ENCODE data around the genes TMSB15B, H2BW2, RBM41, COL4A6 and ACSL4.

GRCh38 chrX:103962357-103962776 lies at the start of gene TMSB15B:
Gene TMSB15B, plus strand, starts transcription at chrX:103962627.
- PRO-cap, 2 experiments: no peak in any of the 2 experiments

GRCh38 chrX:104039806-104040047 lies at the start of gene H2BW2:
Gene H2BW2, plus strand, starts transcription at chrX:104039956.
- PRO-cap, 2 experiments: no peak in any of the 2 experiments

DNA sequence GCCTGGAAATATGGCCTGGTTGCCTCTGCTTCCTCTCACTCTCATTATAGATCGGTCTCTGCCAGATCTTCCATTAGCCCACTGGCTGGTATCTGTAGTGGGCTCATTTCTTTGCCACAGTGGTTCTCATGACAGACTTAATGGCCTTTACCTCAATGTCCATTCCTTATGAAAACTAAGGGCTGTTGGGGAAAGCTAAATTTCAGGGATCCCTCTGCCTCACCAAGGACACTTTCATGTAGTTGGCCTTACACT lies 68.8 kb upstream of the IL1RAPL2 start:
- PRO-cap, 2 experiments: no peak in any of the 2 experiments

- PRO-cap, 2 experiments: no peak in any of the 2 experiments
Observed at GRCh38 chrX:104566623-104567535, 880 bp downstream of the IL1RAPL2 start.

DNA sequence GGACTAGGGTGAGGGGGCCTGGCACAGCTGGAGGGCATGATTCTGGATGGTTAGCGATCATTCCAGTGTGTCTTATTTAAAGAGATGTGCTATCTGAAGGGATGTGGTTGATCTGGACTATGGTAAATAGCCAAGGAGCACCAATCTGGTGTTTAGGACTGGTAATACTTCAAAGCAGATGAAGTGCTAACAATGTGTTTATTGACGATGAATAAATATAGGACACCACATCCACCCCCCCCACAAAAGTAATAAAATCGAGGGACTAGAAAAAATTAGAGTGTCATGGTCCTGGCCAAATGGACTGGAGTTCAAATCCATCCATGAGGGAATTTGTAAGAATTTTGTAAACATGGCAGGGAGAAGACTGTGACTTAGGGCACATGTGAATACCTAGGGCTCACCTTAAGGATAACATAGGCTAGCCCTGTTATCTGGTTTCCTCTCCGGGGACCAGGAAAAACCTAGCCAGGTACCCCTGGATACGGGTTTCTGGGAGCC lies 126.0 kb upstream of the NRK start:
- PRO-cap, 2 experiments: no peak in any of the 2 experiments

DNA sequence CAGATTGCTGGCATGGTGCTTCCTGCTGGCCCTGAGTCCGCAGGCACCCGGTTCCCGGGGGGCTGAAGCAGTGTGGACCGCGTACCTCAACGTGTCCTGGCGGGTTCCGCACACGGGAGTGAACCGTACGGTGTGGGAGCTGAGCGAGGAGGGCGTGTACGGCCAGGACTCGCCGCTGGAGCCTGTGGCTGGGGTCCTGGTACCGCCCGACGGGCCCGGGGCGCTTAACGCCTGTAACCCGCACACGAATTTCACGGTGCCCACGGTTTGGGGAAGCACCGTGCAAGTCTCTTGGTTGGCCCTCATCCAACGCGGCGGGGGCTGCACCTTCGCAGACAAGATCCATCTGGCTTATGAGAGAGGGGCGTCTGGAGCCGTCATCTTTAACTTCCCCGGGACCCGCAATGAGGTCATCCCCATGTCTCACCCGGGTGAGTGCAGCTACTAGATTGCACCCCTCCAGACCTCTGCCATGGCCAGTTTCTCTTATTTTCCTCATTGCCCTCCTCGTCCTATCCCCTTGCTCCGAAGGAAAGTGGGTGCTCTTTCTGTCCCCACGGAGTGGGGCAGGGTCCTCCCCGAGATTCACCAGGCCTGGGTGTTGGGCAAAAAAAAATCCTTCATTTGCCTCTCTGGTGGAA lies 586 bp downstream of the RNF128 start:
- PRO-cap, 2 experiments: no peak in any of the 2 experiments

- PRO-cap, 2 experiments: no peak in any of the 2 experiments
Observed at GRCh38 chrX:106772847-106773195, 29.7 kb upstream of the TBC1D8B start.

DNA sequence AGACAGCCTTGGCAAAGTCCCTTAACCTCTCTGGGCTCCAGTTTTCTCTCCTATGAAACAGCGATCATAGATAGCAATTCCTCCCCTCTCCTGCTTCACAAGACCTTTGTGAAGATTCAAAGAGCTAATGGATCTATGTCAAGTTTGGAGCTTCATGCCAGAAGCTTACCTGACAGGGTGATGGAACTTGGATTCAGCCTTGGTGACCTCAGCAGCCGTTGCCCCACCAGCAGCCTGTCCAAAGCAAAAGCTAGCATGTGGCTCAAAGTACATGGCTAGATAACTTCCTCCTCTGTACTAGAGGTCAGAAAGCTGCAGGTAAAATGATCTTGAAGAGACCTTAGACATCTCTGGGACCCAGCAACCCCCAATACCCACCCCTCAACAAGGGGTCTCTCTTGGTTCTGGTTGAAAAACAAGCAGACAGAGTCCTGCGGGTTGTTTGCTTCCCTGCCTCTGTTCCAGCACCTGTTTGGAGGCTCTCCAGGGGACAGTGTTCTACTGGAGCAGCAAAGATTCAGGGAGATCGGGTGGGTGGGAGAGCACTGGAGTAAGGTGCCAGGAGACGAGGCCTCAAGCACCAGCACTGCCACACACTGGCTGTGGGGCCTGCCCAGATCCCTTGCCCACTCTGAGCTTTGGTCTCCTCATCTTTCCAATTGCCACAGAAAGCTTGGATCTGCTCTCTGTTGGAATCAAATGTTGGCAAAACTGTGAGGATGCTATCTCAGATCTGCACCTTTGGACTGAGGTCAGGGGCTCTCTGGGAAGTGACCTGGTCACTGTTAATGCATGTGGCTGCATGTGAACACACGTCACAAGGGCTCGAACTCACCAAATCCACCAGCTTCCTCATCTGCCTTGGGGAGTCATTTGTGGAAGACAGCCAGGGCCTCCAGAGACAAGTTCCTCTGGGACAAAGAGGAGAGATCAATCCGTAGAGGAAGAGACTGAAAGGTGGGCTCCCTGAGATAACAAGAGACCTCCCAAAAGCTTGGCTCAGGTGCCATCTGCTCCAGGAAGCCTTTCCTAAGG lies 1.5 kb downstream of the RIPPLY1 start:
- PRO-cap, 2 experiments: no peak in any of the 2 experiments

DNA sequence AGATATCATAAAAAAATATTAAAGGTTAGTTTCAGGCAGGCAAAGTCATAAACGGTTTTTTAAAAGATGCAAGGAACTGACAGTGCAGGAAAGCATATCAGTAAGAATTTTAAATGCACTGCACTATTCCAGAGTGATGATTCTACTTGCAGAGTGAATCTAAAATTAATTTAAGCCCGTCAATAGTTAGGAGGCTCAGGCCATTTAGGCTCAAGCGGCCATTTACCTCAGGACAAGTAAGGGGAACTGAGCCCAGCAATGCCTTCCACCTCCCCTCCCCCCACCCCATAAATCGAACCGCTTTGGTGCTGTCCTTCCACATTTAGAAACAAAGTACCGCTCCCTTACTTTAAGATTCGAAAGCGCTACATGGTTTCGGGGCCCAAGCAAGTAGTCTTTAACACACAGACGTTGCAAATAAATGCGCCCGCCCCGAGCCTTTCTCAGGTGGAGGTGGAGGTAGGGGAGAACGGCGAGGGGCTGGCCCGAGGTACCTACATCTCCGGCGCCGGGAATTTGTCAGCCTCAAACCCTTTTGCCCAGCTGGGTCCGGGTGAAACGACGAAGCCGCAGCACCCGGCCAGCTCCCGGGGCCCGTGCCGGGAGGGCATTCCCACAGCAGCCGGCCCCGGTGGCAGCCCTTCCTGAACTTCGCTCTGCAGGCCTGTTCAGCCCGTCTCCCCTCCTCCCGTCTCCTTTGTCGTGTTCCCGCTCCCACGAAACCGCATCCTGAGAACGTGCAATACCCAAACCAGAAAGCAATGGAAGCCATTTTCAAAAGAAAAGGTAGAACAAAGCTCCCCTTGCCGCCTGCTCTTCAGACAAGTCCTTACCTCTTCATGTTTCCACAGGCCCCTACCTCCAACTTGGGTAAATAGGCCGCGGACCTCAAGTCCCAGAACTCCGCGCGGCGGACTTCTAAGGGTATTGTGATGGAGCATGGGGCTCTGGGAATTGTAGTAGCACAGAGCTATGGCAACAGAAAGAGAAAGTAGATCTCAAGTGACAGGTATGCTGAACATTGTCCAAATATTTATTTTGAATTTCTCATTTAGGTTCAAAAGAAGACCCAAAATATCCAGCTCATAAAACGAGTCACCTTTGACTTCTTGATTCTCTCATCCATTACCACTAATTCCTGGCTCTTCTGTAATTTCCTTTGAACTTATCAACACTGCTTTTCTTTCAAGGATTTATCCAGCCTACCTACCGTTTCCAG lies at the start of gene RBM41:
TSS of gene RBM41 (minus strand) at position 890 of the 1,219 bp plus-strand sequence.
- PRO-cap, 2 experiments: peak in 2 of 2 experiments; most common plus-strand start position 981 of the sequence (in 1); most common minus-strand start position 868 of the sequence (in 2)

GRCh38 chrX:107674929-107675144 lies 46.5 kb downstream of the PRPS1 start:
- PRO-cap, 2 experiments: no peak in any of the 2 experiments

GRCh38 chrX:107716643-107717124 lies 58.9 kb downstream of the TSC22D3 start:
- PRO-cap, 2 experiments: peak in 2 of 2 experiments; most common minus-strand start chrX:107717062 (in 2)

- PRO-cap, 2 experiments: no peak in any of the 2 experiments
Observed at GRCh38 chrX:107759414-107760328, 15.9 kb downstream of the TSC22D3 start.

DNA sequence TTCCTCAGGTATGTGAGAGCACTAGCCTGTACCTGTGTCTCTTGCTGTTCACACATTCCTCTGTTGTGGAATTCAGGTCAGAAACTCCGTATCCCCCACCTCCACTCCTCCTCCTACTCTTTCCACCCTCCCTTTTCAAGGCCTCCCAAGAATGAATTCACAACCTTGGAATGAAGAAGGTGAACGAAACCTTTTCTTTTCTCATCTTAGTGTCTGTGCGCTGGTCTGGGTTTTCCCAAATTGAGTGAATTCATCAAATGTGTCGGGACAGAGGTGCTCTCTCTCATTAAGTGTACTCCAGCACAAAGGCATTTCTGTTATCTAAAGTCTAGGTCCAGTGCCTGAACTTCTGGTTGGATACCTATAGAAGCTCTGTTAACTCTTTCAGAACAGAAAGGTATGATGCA lies 42.0 kb downstream of the COL4A6 start:
- PRO-cap, 2 experiments: no peak in any of the 2 experiments

DNA sequence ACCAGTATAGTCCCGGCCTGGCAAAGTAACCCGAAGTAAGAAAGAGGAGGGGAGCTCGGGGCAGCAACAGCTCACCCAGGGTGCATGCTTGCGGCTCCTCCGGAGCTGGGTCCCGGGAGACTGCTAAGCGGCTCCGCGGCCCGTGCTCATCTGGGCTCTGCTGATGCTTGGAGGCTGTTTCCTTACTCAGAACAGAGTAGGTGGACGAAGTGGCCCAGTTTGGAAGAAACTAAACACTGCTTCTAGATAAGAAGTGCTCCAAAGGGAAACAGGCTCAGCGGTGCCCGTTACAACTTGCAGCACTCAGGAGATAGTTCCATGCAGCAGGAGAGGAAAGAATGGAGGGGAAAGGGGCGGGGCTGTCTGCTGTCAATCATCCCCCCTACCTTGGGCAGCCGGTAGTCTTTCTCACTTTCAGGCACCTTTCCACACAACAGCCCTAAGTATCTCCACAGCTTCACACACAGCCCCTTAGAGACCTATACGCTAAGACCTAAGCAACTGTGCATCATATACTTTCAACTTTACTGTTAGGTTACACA lies at the start of gene COL4A6:
TSS of gene COL4A6 (minus strand) at position 312 of the 542 bp plus-strand sequence.
- PRO-cap, 2 experiments: no peak in any of the 2 experiments

DNA sequence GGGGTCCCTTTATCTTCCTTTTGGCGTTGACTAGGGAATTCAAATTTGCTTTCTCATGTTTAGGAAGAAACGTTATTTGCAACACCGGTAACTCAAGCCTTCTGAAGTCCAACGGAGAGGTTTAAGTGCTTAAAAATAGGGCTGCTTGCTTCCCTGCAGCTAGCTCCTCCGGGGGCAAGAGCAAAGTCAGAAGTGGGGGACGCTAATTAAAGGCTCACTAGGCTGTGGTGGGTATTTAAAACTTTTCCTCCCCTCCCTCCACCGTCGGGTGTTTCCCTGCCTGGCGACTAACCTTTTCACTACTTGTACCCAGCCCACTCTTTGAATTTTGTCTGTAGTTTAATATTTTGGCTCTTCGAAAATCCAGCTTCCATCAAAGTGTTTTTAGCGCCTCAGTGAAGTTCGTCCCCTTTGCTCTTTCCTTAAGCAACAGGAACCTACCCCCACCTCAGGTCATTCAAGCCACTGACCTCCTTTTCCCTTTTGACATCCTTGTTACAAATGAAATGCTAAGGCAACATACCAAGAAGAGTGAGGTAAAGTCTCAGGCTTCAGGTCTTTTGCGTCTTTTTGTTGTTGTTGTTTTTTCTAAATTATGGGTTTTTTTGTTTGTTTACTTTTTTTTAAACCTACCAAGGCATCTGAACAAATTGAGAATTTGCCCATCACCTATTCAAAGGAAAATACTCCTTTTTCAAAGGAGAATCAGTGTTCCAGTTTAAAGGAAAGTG lies 805 bp downstream of the COL4A5 start:
- PRO-cap, 2 experiments: no peak in any of the 2 experiments

GRCh38 chrX:109733066-109733650 lies at the start of gene ACSL4:
Gene ACSL4, minus strand, starts transcription at chrX:109733257.
- PRO-cap, 2 experiments: peak in 2 of 2 experiments; most common plus-strand start chrX:109733376 (in 1); most common minus-strand start chrX:109733264 (in 2)

DNA sequence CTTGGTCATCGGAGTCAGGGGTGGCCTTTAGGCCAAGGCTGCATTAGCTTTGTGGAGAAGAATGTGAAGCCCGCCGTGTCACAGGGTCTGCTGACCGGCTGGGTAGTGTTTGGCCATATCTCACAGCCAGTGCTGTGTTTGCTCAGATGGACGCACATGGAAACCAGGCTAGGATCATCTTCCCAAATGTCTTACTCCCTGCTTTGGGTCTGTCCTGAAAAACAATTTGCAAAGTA lies 13.0 kb downstream of the TMEM164 start:
- PRO-cap, 2 experiments: no peak in any of the 2 experiments

DNA sequence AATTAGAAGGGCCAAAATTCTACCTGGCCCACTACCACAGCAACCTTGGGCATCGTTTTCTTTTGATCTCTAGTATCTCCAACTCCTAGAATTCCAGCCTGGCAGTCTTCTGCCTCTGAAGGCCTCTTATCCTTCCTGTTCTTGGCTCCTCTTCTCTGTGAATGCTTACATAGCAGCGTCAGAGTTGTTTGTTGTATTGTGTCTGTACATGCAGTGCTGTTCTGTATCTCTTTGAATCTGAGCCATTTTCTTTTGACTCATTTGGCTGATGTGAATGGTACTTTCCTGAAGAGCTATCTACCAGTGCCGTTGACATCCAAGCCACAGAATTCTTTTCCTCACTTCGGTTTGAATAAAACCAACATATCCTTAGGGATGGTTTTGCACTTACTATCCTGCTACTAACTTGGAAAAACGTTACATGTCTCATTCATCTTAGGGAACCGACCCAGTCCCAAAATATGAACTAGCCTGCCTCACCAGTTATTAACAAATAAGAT lies 79.3 kb downstream of the TMEM164 start:
- PRO-cap, 2 experiments: no peak in any of the 2 experiments

DNA sequence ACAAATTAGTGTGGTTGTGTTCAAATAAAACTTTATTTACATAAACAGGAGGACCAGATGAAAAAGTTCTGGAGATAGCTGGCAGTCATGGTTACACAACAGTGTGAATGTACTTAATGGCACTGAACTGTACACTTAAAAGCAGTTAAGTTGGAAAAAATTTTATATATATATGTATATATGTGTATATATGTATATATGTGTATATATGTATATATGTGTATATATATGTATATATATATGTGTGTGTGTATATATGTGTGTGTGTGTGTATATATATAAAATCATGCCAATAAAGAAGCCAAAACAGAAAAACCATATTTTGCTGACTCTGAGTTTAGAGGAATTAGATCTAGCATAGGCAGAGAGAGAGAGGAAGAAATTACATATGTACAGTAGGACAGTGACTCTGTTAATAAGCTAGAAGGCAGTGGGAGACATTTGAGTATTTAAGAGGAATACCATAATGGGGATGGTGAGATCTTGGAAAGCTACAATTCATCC lies 83.6 kb downstream of the TMEM164 start:
- PRO-cap, 2 experiments: no peak in any of the 2 experiments

GRCh38 chrX:110158915-110159628 lies 156.2 kb downstream of the TMEM164 start:
- PRO-cap, 2 experiments: no peak in any of the 2 experiments

All from cytotoxic T cell (primary cell).